GM12892 (cell line): Measurements from ENCODE around the gene C21orf58.

- RRBS: no CpG with 5 or more reads among the region's 9 CpGs
Observed at GRCh38 chr21:46244707-46245097, 16.1 kb upstream of the LSS start.

DNA sequence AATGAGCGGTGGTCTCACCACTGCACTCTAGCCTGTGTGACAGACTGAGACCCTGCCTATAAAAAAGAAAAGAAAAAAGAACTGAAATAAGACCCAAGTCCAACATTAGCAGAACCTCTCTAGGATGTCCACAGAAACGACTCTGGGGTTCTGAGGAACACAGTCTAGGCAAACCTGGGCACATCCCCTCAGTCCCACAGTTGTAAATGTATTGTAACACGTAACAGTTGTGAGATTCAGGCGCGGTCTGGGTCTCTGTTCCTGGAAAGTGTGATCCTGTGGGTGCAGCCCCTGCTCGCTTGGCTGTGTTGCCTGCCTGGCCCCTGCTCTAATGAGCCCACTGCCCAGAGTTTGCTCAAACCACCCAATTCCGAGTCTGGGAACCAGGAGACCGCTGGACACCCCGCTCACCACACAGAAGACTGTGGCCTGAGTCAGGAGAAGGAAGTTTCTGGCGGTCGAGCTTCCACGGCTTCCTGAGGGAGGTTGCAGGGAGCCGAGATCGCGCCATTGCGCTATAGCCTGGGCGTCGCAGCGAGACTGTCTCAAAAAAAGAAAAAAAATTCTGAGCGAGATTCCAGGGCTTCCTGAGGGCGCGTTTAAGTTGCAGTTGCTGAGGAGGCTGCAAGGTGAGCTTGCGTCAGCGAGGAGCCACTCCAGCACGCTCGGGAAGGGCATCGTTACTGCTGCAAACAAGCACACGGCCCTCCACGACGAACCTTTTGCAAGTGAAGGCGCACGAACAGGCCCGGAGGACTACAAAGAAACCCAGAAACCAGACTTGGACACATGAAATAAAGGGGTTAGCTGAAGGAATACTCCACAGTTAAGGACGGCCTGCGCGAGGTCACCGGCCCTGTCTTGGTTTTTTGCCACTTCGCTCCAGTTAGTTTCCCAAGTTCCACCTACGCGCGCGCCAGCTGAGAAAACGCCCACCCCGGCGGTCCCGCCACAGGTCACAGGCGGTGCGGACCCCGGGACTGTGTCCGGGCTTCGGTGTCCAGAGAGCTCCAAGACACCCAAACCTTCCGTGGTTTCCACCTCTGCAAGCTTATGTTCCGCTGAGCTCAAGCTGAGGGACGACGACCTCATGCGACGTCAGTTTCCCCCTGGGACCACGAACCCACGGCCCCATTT, 1.1 kb downstream of the C21orf58 start:
- RRBS: 3% methylated on average over 13 of the region's 59 CpGs

DNA sequence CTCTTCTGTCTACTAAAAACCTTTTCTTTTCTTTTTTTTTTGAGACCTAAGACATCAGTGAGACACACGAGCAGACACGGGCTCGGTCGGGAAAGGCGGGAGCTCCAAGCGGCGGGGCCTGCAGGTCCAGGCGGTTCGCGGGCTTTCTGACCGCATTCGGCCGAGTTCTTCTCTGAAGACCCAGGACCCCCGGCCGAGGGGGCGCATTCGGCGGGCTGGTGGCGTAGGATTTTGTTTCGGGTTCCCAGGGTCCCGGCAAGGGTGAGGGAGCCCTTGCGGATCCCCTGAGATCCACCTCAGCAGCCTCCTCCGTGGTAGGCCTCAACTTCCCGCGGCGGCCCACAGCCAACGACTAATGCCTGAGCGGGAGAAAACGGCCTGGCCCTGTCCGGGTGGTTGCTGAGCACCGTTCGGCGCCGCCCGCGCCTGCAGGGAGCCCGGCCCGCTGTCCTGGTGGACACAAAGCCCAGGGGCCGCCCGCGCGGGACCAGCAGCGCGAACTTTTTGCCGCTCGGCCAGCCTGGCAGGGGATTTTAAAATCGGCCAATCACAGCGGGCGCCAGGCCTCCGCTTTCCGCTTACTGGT, at the start of gene C21orf58:
Gene C21orf58 (minus strand): TSS at position 506 of the 586 bp plus-strand sequence.
- RRBS: 1% methylated on average over 16 of the region's 51 CpGs

DNA sequence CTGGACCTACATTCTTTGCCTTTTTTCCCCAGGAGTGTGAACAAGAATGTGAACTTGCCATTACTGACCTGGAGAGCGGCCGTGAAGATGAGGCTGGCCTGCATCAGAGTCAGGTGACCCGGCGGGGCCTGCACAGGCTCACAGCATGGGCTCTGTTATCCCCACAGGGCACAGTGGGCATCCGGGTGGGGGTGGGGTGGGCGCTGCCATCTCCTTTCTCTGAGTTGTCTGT, 22.1 kb downstream of the PCNT start:
- RRBS: 88% methylated on average over 3 of the region's 6 CpGs

DNA sequence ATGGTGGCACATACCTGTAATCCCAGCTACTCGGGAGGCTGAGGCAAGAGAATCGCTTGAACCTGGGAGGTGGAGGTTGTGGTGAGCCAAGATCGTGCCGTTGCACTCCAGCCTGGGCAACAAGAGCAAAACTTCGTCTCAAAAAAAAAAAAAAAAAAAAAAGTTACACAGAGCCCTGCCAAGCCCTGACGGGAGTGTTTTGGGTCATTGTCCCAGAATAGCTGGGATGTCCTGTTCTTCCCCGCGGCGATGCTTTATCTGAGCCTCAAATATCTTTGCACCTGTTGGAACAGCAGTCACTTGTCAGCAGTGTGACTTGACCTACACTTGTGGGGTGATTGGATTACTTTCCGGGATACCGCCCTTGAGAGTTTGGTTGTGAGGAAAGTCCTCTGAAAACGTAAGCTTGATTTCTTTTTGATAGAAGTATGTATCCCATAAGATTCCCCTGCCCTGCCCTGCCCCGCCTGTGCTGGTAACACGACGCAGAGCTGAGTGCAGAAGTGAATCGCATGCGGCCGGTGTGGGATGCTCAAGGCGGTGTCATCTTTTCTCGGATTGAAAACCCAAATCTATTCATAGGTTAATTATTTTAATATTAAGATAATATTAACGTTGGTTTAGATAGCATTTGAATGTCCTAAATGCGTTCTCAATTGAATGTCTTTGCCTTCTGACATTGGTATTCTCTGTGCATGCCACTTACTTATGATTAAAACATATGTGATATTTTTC, 50.9 kb downstream of the PCNT start:
- RRBS: no CpG with 5 or more reads among the region's 22 CpGs

GRCh38 chr21:46459466-46460259, 972 bp downstream of the DIP2A start:
- RRBS: 2% methylated on average over 9 of the region's 34 CpGs

GRCh38 chr21:46550429-46551113, 54.3 kb downstream of the S100B start:
- RRBS: no CpG with 5 or more reads among the region's 13 CpGs

- RRBS: no CpG with 5 or more reads among the region's 14 CpGs
Observed at GRCh38 chr21:46555782-46556211, 49.1 kb downstream of the S100B start.

GRCh38 chr21:46667736-46668291, 32.3 kb downstream of the PRMT2 start:
- RRBS: no CpG with 5 or more reads among the region's 53 CpGs